Mesenchymal stem cell of the bone marrow (primary cell): ENCODE results near the gene SOCS4.

- CAGE, long polyA plus RNA = no peak
These were observed 102.9 kb downstream of the SAMD4A start for GRCh38 chr14:54669553-54670467.

DNA sequence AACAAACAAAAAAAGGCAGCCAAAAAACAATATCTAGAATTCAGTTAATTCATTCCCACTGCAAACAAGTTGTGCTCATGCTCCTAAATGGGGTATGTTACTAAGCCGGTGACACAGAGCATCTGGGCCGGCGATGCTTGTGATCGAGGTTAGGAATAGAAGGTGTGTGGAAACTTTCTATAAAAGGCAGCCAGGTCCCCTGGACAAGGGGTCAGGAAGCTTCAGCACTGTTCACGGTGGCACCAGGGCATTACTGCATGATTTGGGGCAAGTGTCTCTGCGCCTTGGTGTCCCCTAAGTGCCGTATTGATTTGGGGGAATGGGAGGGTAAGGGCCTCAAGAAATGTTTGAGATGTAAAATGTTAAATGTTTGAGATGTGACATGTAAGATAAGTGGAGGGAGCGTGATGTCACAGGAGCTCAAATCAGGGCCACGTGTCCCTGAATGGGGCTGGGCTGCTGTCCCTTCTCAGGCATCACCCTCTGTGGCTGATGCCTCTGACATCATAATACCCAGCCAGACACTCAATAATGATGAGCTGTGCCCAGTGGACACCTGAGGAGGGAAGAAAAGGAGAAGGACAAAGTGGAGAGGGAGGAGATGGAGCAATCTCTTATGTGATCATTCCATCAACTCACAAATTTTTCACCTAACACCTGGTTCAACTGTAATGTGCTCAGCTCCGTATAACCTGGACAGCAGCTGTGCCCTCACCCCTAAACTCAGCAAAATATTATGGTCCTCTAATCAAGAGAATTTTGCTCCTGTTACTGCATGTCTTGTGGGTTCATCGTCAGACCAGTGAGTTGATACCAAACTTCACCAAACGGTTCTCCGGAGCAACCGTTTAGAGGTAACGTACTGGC lies 120.8 kb downstream of the SAMD4A start:
- CAGE, long polyA plus RNA = no peak

DNA sequence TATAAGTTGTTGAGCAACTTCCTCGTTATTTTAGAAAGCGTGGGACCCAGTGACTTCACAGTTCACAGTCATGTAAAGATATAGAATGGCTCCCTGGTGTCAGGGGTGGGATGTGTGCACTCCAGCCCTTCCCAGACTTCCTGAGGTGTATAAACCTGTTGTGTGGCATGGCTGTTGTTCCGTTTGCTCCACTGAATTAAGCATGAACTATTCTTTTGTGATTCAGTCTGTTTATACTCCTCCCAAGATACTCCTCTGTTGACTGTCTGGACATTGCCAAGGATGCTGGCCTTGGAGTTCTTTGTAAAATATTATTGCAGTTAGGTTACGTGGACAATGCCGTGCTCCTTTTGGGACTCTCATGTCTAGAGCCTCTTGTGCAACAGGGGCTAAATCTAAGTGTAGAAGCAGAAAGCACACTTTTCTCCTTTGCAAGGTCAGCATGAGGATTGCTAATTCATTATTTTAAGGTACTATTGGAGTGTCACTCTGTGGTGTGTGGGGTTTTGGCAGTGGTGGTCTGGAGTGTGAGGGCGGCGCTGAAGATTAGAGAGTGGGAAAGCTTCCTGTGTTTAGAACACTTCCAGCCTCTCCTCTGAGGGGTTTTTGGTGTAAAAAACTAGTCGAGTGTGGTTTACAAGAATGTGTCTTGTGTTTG lies 125.3 kb downstream of the SAMD4A start:
- CAGE, long polyA plus RNA = no peak

DNA sequence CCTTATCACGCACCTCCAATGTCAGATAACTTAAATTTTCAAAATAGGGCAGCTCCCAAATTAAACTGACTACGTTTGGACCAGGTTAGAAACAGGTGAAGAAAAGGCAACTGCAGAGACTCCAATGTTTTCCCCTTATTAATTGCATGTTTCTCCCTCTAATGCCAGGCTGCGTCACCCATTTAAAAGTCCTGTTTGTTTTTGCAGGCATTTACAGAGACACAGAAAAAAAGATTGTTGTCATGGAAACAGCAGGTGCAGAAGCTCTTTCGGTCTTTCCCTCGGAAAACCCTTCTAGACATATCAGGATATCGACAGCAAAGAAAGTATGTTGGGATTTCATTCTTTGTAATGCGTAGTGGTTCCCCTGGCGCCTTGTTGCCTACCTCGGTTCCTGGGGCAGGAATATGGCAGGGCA lies 132.7 kb downstream of the GCH1 start:
- CAGE, long polyA plus RNA = no peak

GRCh38 chr14:54784725-54785104 lies 117.9 kb downstream of the GCH1 start:
- CAGE, long polyA plus RNA = no peak

DNA sequence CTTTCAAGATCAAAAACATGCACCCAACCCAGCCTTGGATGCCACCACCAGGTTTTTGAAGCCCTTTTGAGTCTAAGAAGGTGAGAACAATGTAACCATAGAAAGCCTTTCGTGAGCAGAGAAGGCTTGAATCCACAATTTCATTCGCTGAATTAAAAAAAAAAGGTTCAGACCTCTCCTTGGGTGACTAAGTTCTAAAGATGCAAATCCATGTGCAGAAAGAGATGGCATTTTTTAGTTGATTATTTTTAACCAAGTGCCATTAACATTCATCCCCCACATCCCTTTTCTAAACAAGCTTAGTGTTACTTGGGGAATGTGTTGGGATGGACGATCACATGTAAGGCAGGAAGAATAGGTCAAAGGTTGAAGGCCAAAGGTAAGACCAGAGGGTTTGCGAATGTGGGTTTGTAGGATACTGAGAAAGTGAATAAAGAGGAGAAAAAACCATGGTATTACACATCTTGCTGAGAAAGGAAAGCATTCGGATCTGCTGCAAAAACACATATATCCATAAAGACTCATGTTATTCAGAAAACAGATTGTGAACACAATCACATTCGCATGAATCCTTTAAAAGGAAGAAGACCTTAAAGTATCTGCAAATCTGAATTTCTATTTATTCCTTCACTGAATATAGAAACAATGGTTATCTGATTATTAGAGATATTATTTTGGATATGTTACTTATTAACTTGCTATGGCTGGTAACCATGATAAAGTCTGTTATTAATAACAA lies 111.6 kb downstream of the GCH1 start:
- CAGE, long polyA plus RNA = no peak

DNA sequence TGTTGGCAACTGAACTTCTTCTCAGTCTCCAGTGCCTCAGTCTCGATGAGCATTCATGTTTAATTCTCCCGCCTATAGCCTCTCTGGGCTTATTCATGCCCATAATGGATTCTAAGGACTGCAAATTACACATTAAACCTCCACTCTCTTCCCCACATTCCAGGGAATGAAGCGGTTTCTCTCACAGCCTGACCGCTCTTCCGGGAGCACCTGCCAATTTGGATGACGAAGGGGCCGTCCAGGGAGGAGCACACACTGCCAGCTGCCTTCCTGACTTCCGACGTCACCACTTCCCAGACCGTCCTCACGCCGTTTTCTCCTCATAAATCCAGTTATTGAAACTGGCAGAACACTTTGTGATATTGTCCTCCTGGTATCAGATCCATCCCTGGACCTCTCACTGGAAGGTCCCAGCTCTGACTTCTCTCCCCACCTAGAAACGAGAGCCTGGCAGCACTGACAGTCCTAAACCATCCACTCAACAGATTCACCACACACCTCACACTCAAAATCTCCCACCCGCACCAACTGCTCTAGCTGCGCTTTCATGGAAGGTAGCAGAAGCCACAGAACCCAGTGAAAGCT lies 87.6 kb downstream of the GCH1 start:
- CAGE, long polyA plus RNA = no peak

DNA sequence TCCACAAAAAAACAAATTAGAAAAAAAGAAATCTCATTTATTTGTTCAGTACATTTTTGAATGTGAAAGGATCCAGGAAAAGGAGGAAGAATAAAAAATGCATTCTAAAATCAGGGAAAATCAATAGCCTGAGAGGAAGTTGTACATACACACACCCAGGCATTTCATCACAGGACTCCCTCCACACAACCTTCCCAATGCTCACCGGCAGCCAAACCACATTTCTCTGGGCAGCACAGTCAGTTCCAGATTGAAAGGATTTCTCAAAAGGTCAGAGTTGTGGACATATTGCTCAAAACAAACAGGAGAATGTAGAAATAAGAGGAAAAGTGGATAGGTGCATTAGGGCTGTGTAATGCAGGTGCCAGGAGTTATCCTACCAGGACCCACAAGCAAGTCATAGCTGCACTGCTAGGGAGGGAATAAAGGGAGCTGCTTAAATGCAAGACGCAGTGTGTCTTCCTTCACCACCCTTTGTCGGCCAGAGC lies 63.0 kb downstream of the GCH1 start:
- CAGE, long polyA plus RNA = no peak

DNA sequence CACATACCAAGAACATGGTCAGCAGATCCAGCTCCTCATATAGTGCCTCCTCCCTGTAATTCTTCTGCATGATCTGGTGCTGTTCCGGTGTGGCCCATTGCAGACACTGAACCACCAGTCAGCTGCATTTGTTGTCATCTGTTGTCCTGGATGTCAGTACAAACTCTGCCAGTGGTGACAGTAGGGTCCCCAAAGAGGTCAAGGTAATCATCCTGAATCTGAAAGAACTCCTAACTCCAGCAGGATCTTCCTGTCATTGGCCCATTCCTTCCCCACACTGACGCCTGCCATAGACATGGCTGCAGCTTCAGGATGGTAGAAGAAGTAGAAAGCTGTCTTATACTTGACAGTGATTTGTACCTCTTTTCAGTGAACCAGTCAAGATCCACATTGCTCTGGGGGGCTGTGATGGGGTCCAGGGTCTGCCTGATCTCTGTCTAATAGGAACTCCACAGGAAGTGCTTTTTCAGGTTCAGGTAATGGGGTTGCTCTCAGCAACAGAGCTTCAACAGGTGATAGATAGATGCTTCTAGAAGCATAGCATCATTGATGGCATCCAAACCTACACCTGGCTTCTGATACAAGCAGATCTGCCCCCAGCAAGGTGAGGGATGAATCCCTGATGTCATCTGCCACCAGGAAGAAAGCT lies 17.5 kb downstream of the GCH1 start:
- CAGE, long polyA plus RNA = no peak

- CAGE, long polyA plus RNA = no peak
These were observed 540 bp downstream of the GCH1 start for GRCh38 chr14:54901993-54902578.

- CAGE, long polyA plus RNA = no peak
These were observed at the start of gene SOCS4 for GRCh38 chr14:55026918-55027911. Gene SOCS4, plus strand, starts transcription at chr14:55027236.

DNA sequence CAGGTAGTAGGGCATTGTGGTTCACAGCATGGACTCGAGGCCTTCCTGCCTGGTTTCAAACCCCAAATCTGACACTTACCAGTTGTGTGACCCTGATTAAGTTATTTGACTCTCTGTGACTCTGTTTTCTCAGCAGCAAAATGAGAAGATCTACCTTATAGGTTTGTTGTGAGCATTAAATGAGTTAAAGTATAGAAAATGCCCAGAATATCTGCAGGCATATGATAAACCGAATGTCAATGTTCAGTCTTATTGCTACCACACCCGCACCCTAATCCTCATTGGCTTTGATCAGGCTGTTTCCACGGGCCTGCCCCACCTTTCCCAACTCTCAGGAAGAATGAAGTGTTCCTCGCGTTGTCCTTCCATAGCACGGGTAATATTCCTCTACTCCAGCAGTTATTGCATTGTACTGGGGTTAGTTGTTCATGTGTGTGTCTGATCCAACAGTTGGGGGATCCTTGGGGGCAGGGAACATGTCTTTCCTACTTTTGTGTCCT lies 8.0 kb upstream of the LGALS3 start:
- CAGE, long polyA plus RNA = no peak

DNA sequence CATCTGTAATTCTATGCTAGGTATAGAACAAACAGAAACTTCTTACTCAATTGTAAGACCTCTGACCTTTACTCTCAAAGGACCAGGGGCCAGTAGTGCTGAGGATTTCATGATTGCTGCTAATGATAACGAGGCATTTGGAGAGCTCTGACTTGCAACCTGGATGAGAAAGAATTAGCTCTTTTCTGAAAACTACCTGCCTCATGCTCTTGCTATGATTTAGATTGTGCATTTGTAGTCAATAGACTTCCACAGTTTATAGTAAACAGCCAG lies 6.9 kb upstream of the LGALS3 start:
- CAGE, long polyA plus RNA = no peak

GRCh38 chr14:55448026-55448550 lies 7.7 kb upstream of the TBPL2 start:
- CAGE, long polyA plus RNA = no peak

DNA sequence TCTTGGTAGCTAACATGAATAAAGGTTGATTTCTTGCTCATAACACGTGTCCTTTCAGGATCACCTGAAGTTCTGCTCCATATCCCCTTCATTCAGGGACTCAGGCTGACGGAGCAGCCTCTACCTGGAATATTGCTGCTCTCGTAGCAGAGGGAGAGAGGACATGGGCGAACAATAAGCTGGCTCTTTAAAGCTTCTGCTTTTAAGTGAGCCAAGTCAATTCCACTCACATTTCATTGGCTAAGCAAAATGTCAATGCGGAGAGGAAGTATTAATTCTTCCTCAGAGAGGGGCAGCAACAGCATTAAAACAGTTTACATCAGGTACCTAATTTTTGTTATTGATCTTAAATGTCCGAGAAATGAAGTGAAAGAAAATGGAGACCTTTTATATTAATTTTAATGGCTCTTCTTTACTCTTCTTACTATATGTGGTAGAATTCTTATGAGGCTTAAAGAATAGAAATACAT lies 18.8 kb upstream of the TBPL2 start:
- CAGE, long polyA plus RNA = no peak

- CAGE, long polyA plus RNA = no peak
These were observed 37.8 kb downstream of the KTN1 start for GRCh38 chr14:55617748-55618252.

DNA sequence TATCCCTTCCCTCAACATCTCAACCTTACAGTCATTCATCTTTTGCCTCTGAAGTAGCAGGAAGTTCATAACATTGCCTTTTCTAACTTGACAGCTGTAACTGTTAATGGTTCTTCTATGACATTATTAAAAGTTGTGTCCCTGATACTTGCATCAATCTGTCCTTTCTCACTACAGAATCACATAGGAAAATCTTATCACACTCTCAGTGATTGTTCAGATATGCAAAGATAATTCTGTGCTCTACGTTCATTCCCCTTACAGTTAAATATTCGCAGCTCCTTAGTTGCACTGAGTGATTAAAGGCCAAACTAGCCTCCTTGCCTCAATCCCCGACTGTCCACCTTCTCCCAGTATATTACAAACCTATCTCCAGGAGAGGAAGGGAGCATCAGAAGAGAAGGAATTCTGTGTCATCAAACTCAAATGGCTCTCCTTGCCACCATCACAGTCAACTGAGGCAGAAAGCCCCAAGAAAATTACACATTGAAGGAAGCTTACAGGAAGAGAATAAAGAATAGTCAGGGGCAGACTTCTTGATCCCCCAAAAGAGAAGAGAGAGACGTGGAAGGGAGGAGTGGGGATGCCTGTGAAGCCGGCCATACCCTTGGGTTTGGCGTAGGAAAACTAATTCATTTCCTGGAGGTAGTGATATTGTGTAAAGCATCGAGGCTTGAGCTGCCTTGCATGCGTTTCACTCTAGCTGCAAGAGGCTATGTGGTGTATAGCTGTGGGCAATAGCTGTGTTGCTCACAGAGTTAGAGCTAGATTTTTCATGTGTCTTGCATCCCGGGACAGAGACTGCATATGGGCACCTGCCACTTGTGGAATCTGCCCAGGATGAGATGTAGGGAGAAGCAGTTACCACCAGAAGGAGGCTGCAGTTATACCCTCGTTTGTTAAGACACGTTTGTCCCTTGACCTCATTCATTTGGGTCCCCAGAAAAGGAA lies 106.4 kb downstream of the KTN1 start:
- CAGE, long polyA plus RNA = no peak

GRCh38 chr14:56126594-56127597 lies 8.7 kb downstream of the PELI2 start:
- CAGE, long polyA plus RNA = no peak

DNA sequence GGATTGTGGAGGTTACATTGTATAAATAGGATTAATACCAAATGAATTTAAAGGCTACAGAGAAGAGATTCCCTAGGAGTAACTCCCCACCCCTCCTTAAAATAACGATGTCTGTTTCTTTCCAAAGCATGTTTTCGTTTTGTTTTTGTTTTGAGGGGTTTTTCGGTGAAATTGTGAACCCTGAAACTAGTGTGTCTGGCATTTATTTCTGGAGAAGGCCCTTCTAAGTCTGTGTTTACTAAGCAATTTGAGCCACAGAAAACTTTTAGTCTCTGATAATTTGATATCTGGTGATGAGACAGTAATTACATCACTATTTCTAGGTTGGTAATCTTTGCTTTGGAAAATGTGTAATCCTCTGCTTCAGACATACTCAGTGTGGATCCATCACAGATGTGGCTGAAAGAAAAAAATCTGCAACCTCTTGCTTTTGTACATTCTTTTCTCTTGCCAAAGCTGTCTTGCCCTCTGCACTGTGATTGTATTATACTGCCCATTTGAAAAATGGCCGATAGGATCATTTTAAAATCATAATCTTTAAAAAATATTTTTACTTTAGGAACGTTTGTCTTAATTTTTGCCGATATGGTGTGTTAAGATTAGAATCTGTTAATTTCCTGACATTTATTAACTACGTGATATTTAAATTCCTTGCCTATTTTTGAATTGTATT lies 78.0 kb downstream of the PELI2 start:
- CAGE, long polyA plus RNA = no peak

DNA sequence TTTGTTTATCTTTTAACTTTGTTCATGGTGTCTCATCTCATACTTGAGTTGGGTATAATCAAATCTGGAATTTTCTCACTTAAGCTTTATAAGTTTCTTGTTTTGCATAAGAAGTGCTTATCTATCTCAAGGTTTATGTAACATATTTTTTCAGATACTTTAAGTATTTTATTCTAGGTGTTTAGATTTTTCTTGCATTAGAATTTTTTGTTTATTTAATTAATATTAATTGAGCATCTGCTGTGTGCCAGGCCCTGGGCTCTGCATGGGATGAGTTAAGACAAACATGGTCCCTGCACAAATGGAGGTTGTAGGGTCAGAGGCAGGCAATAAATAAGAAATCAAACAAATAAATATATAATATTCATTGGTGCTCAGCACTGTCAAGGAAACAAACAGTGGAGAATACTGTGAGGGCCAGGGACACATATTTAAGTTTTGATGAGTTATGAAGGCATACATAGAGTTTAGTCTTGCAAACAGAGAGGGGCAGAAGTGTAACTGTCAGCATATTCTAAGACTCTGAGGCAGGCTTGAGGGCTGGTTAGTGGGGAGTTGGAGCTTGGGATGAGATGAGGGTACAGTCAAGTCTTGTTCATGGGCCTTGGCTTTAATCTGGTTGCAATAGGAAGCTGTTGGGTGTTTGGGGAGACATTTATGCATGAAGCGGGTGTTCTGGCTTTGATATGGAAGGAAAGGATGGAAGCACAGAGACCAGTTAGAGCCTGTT lies 78.8 kb downstream of the PELI2 start:
- CAGE, long polyA plus RNA = no peak